ENCODE measurements around a stretch of chr17.

- PRO-cap = no peak
Measured at GRCh38 chr17:39702670-39703544, 3.0 kb downstream of the ERBB2 start.

- PRO-cap = no peak
Measured at GRCh38 chr17:39724519-39725600, 5.5 kb downstream of the MIEN1 start.

DNA sequence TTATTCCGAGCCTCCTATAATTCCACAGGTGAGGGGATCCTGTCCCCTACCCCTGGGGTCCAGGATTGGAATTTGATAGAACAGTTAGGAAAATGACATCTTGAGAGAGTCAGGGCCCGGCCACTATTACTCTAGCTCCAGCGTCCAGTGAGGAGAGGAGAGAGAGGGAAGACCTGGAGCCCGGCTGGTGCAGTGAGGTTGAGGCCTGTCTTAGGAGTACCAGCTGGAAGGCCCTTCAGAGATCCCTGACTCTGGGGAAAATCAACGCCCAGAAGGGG is 17.3 kb downstream of the GRB7 start:
- PRO-cap = no peak

DNA sequence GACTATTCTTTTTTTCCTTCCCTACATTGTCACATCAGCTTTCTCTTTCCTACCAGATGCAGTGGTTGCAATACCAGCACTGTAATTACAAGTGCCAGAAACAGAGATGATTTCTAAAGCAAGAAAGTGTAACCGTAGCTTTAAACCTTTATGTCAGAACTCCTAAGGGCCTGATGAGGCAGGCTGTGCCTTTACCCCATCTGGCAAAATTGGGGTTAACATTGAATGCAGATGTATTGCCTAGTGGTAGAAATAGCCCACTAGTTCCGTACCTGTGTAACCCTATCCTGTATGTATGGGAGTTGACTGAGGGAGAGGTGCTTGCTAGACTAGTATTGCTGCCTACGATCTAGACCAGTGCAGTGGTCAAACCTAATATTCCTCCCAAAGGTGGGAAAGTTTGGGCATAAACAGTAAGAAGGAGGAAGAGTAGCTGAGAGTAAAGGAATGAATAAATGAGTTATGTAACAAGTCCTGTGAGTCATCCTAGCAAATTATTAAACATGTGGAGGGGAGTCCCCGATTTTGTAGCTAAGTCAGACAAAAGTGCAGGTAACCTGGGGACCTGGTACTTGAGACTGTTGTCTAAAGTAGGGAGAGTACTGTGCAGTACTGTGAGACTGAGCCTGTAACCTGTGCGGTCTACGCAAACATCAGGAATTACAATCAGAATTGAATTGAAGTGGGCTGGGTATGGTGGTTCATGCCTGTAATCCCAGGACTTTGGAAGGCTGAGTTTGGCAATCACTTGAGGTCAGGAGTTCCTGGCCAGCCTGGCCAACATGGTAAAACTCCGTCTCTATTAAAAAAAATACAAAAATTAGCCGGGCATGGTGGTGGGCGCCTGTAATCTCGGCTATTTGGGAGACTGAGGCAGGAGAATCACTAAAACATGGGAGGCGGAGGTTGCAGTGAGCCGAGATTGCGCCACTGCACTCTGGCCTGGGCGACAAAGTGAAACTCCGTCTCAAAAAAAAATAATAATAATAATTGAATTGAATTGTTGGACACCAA is 35.8 kb downstream of the IKZF3 start:
- PRO-cap = no peak

- PRO-cap = no peak
Measured at GRCh38 chr17:39924110-39924775, 3.2 kb downstream of the ORMDL3 start.

DNA sequence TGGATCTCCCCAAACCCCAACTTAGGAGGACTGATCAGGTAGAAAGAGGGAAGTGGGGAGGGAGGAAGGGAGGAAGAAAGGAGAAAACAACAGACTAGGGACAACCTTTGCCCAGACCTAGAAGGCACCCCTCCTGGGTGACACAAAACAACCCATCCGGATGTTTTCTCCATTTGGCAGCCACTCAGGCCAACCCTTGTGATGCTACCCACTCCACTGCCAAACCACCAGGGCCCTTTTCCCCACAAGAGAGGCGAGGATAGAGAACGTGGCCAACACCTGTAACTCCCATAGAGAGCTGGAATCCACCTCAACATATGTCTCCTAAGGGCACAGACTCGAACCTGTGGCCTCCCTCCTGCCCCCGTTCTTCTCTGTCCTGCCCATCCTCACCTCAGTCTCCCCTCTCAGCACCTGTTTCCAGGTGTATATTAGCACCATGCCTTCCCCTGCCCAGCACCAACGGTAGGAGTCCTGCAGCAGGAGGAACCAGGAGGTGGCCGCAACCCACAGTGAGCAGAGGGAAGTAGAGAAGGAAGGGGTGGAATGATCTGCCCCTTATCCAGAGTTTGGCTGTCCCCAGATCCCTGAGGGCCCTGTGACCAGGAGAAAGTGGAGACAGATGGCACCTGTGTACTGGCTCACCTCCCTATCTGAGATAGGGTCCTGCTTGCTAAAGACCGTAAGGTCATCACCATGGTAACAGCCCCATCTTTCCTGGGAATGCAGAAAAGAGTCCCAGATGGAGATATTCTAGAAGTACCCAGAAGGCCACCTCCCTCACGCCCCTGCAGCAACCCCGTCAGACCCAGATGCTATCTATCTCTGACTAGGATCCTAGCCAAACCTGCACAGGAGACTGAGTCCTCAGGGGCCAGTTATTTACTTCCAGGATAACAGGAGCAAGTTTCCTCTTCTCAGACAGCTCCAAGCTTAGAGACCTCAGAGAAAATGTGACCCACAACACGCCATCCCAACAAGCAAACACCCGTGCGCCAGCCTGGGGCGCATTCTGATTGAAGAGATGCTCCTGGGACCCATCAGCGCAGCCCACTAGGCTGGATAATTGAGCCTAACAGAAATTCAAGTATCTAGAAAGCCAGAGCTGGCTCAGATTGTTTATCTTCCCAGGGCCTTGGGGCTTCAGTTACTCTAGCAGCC is 2.2 kb downstream of the ORMDL3 start:
- PRO-cap = no peak

DNA sequence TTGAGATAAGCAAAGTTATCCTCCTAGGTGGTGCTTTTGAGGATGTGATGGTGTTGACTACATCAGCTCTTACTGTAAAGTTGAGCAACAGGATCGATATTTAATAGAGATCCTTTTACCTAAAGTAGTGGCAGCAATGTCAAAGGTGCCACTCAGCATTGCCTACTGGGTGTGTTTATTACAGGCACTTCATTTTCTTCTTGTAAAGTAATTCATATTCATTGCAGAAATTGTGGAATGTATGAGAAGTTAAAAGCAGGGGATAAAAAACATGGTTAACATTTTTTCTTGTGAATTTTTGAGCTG is 1.5 kb downstream of the PSMD3 start:
- PRO-cap = no peak

DNA sequence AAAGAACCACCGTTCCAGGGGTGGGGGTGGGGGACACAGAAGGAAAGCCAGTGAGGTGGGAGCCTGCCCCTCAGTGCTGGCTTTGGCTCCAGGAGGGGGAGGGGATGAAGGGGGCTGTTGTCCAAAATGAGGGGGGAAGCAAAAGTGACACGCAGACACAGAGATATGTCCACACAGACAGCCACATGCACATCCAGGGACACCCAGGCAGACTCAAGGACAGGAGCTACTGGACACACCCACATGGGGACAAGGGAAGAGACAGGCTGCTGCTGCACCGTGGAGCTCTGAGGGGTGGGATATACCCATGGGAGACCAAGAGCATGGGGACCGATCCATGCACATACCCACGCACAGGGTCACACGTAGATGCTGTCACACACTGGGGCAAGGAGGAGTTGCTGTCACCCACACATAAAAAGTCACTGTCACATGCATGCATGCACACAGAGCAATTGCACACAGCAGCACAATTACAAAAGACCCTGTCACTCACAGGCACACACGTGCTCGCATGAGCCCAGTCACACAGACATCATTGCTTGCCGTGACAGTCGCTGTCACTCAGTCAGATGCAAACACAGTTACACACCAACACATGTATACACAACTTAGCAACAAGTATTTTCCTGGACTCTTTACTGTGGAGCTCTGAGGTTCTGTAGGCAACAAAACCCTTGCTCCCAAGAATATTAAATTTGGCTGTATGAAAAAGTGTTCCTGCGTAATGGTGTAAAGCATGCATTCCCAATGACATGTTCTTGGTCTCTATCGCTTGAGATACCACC is 1.3 kb downstream of the THRA start:
- PRO-cap = no peak

DNA sequence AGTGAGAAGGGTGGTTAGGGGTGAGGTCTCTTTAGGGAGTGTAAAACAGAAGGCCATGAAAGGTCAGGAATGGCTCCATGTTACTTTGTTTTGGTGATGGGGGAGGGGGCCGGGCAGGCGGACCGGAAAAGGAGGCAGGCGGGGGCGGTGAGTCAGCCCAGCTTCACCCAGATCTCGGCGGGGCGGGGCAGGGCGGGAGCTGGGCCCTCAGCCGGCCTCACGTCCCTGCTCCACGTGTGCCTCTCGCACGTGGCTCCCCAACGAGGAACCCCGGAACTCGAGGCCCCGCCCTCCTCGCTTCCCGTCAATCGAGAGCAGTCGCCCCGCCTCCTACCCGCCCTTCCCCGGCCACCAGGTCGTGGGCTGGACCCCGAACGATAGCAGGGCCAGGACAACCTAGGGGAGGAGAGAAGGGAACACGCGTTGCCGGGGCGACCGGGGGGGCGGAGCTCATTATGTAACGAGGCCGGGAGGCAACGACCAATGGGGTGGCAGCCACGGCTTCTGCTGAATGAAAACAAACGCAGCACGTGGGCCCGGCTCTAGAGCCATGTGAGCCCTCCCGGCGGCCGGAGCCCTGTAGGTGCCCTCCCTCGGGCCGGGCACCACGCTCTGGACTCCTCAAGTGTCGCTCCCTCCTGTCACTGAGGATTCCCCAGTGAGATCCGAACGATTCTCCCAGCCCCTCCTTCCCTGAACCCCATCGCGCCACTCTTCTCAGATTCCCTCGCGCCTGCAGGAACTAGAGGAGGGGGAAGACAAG is 1.3 kb downstream of the NR1D1 start:
- PRO-cap = bidirectional peak, plus-strand start at position 545 of the sequence, minus-strand start at position 242 of the sequence

DNA sequence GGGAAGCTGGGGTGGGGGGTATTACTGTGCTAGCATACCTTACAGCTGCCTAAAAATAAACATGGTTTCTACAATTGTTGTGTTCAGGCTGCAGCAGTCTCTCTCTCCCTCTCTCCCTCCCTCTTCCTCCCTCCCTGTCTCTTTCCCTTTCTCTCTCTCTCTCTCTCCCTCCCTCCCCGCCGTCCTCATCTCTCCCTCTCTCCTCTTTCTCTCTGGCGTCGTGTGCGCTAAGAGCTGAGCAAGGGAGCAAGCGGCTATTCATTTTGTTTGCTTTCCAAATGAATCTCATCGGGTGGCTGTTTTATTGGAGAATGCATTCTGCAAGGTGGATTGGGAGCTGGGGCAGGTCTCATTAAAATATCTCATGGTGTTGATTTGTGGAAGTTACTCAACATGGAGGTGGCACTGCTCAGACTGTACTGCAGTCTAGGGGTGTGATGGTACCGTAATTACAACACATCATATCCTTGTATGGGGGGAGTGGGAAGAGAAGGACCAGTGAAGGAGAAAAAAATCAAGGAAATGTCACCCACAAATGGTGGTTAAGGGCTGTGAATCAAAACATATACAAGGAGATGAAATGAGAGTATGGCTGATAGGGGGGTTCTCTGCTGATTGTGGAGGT is 2.6 kb downstream of the MSL1 start:
- PRO-cap = no peak

DNA sequence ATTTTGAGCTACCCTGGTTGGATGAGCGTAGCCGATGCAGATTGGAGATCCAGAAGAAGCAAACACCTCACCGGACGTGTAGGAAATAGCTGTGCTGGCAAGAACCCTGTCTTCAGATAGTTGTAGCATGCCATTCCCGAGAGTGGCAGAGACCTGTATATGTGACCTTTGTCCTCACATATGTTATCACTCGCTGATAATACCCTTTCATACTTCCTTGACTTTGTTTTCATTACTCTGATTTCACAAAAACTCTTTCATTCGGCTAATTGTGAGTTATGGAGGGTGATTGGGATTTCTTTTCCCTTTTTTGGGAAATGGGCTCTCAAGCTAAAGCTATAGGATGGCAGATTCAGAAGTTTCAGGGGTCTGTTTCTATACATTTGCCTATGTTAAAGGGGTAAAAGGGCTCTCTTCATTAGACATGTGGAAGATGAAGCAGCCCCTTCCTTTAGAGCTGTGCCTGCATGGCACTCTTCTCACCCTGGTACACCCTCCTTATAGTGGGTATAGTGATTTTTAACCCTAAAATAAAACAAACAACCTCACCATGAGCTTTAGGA is 6.0 kb upstream of the CASC3 start:
- PRO-cap = no peak

DNA sequence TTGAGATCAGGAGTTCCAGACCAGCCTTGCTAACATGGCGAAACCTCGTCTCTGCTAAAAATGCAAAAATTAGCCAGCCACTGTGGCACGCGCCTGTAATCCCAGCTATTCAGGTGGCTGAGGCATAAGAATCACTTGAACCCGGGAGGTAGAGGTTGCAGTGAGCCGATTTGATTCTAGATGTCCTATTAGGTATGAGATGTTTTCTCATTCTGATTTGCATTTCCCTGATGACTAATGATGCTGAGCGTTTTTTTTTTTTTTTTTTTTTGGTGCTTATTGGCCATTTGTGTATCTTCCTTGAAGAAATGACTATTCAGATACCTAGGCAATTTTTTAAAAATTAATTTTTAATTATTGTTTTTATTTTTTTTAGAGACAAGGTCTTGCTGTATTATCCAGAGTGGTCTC is 13.5 kb downstream of the CASC3 start:
- PRO-cap = no peak

- PRO-cap = no peak
Measured at GRCh38 chr17:40271207-40271703, 16.4 kb upstream of the CDC6 start.

GRCh38 chr17:40304203-40304826 is 4.7 kb upstream of the RARA start:
- PRO-cap = no peak

GRCh38 chr17:40311903-40312696 is 3.1 kb downstream of the RARA start:
- PRO-cap = no peak

DNA sequence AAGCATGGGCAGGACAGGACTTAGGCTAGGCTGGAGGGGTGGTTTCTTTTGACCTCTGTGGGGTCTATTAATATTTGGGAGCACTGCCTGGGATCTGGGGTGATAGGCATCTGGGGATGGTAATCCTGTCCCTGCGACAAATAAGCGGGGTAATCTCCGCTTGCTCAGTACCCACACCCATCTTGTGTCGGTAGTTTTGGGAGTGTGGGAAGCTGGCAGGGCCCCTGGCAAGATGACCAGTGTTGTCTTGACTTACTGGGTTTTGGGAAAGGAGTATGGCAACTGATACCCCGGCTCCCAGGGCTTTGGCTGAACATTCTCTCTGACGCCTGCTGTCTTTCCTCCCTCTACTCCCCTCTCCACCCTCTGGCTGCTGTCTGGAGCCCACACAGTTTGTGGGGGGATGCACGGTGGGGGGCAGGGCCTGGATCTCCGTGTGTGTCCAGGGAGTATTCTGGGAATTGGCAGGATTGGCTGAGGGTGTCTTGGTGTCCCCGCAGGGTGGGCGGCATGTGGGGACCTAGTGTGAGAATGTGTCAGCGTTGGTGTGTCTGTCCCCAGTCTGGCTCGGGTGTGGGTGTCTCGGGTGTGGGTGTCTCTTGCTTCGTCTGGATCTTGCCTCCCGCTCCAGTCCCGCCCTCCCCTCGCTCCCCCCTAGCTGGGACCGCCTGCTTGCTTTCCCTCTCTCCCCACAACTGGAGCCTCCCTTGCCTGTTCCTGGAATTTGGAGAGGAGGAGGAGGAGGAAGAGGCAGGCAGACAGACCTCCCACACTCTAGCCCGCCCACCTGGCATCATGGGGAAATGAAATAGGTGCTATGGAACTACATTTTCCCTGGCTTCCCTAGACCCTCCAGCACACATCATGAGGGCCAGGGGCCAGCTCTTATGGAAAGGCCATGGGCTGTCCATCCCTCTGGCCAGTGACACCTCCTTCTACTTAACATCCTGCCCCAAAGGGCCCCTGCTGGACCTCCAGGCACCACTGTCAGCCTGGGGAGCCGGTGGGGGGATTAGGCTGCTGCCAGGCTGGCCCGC is 12.0 kb downstream of the RARA start:
- PRO-cap = bidirectional peak, plus-strand start at position 722 of the sequence, minus-strand start at position 697 of the sequence

- PRO-cap = no peak
Measured at GRCh38 chr17:40327234-40328177, 18.5 kb downstream of the RARA start.

- PRO-cap = no peak
Measured at GRCh38 chr17:40329963-40331030, 21.3 kb downstream of the RARA start.

- PRO-cap = no peak
Measured at GRCh38 chr17:40340120-40340314, 24.5 kb downstream of the GJD3 start.

DNA sequence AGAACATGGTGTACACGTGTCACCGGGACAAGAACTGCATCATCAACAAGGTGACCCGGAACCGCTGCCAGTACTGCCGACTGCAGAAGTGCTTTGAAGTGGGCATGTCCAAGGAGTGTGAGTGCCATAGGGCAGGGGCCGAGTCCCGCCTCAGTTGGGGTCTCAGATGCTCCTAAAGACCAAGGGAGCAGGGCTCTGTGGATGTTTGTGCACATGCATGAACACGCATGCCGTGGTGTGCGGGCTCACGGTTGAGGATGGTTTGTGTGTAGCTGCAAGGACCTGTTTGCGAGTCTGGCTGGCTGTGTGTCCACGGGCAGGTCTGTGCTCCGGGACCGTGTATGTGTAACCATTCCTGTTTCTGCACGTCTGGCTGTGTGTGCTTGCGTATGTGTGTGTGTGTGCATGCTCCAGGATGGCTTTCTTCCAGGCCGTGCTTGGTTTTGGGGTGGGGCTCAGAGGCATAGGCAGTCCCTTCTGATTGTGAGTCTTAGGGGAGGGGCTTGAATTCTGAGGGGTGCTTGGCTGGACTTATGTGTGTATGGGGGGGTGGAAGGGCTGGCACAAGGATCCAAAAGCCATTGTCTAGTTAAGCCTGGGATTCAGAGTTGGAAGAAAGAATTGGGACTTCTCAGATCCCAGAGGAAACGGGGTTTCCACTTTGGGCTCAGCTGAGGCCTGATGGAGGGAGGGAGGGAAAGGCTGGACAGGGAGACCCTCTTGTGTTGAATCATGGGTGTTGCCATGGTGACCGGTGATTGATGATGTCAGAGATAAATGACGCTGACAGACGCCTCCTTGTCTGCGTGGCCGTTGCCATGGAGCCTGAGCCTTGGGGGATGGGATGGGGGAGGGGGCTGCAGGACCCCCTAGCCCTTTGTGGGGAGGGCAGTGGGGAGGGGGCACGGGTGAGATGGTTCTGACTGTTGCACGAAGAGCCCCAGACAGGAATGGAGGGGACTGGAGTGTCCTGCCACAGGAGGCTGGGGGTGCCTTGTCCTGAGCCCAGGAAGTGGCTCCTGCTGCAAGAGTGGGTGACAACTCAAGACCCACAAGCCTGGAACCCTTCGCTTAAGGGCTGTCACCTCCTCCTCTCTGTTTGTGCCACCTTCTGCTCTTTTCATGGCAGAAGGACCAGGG is 14.4 kb downstream of the GJD3 start:
- PRO-cap = no peak

All from colic lymph node (tissue), 1 donor.